ENCODE measurements around the gene RNF19B.

DNA sequence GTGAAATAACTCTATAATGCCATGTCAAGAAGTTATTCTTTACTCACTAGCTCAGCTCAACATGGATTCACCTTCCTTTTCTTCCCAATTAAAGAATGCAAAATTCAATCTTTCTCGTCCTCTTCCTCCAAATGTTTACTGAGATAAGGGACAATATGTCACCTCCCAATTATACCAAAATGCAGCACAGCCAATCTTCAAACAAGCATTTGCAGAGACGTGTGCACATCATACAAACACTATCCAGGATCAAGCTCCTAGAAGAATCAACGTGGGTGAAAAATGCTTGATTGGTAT lies 7.3 kb downstream of the PTP4A2 start:
- PRO-cap, result no peak

- PRO-cap, result no peak
Measured at GRCh38 chr1:32013977-32014820, 531 bp downstream of the KHDRBS1 start.

DNA sequence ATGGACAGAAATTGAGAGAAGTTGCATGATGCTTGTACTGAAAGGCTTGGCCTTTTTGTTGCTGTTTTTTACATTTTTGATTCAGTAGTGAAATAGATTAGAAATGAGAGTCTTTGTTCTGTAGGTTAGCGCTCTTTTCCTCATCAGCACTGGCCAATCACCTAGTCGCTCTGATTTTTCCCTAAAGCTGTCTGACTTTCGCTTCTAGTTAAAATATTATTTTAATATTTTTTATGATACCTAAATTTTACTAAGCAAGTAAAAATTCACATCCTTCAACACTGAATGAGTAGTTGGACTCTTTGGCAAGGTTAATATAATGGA lies 1.4 kb downstream of the KHDRBS1 start:
- PRO-cap, result no peak

- PRO-cap, result no peak
Measured at GRCh38 chr1:32040536-32041253, 27.0 kb downstream of the KHDRBS1 start.

DNA sequence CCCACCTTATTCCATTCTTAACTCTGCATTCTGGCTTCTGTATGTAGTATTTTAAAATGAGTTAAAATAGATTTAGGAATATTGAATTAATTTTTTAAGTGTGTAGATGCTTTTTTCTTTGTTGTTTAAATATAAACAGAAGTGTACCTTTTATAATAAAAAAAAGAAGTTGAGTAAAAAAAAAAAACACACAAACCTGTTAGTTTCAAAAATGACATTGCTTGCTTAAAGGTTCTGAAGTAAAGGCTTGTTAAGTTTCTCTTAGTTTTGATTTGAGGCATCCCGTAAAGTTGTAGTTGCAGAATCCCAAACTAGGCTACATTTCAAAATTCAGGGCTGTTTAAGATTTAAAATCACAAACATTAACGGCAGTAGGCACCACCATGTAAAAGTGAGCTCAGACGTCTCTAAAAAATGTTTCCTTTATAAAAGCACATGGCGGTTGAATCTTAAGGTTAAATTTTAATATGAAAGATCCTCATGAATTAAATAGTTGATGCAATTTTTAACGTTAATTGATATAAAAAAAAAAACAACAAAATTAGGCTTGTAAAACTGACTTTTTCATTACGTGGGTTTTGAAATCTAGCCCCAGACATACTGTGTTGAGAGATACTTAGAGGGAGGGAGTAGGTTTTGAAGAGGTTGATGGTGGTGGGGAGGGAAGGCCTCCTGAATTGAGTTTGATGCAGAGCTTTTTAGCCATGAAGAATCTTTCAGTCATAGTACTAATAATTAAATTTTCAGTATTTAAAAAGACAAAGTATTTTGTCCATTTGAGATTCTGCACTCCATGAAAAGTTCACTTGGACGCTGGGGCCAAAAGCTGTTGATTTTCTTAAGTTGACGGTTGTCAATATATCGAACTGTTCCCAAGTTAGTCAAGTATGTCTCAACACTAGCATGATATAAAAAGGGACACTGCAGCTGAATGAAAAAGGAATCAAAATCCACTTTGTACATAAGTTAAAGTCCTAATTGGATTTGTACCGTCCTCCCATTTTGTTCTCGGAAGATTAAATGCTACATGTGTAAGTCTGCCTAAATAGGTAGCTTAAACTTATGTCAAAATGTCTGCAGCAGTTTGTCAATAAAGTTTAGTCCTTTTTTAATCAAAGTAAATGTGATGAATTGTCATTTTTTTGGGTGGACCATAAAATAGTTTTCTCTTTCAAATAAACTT lies 29.5 kb downstream of the KHDRBS1 start:
- PRO-cap, result no peak

DNA sequence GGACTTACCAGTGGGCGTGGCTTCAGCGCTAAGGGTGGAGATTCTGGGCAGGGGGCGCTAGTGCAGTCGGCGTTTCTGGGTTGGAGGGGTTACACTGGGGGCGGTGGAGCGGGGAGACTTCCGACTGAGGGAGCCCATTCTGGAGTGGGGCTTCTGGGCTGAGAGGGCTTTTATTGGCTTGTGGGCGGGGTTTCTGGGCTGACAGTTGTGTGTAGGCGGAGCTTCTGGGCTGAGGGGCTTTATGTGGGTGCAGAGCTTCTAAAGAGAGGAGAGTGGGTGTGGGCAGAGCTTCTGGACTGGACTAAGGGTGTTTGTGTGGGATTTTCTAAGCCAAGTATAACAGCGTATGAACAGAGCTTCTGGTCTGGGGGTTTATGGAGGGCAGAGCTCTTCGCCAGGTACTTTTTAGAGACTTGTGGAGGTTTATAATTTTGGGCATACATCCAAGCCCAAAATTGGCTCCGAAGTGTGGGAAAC lies 628 bp downstream of the TMEM39B start:
- PRO-cap, result bidirectional peak, plus-strand start at position 270 of the sequence, minus-strand start at position 129 of the sequence

DNA sequence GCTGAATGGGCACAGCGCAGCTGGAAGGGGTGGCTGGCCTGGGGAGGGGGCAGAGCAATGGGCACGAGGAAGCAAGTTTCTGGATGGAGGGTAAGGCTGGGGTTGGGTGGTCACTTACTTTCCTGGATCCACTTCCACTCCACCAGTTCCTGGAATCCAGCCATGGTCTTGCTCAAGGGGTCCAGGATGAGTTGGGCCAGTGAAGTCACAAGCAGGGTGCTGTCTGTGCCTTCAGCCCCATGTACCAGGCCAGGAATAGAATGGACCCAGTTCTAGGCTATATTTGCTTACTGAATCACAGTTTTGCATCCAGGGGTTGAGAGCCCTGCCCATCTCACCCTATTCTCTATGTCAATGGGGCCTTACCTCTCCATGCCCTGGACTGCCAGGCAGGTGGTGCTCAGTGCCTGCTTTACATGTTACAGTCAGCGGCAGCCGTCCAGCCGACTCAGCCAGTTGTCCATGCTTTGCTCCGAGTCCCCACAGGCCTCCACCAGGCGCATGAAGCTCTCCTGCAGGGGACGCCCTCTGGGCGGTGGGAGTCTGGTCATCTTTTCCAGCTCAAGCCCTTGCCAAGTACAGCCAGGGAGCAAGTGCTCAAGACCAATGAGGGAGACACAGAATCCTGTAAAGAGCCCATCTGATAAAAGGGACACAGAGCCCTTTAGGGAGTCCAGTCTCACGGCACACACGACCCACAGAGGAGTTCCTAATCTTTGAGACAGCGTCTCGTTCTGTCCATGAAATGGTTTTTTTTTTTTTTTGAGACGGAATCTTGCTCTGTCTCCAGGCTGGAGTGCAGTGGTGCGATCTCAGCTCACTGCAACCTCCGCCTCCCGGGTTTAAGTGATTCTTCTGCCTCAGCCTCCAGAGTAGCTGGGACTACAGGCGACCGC lies 12.2 kb upstream of the FAM167B start:
- PRO-cap, result no peak

- PRO-cap, result no peak
Measured at GRCh38 chr1:32257067-32257310, 5.9 kb downstream of the LCK start.

DNA sequence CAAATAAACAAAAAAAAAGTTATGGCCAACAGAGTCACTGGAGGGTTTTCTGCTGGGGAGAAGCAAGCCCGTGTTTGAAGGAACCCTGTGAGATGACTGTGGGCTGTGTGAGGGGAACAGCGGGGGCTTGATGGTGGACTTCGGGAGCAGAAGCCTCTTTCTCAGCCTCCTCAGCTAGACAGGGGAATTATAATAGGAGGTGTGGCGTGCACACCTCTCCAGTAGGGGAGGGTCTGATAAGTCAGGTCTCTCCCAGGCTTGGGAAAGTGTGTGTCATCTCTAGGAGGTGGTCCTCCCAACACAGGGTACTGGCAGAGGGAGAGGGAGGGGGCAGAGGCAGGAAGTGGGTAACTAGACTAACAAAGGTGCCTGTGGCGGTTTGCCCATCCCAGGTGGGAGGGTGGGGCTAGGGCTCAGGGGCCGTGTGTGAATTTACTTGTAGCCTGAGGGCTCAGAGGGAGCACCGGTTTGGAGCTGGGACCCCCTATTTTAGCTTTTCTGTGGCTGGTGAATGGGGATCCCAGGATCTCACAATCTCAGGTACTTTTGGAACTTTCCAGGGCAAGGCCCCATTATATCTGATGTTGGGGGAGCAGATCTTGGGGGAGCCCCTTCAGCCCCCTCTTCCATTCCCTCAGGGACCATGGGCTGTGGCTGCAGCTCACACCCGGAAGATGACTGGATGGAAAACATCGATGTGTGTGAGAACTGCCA lies 18.0 kb upstream of the HDAC1 start:
- PRO-cap, result no peak

GRCh38 chr1:32361395-32361808 lies 883 bp downstream of the FAM229A start:
- PRO-cap, result no peak

- PRO-cap, result no peak
Measured at GRCh38 chr1:32676929-32677507, 25.6 kb downstream of the SYNC start.

DNA sequence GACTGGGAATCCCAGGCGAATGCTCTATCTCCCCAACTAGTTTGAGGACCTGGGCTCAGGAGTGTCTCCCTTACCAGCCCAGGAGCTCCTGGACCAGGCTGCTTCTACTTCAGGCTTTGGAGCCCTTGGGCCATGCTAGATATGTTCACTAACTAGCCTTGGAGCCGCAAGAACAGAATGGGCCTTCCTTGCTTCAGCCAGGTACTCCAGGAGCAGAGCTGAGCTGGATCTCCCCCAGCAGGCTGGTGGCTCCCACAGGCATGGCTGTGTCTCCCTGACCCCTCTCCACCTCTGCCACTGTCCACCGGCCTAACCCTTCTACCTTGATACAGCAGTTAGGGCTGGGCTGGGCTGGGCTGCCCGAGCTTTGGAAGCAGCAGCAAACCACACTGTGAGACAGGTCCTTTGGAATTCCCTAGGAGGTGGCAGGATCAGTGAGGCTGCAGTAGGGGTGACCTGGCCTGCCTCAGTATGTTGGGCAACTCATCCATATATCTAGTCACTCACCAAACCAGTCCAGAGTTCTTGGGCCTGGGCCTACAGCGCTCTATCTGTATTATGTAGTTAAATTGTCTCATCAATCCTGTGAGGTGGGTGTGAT lies 13.2 kb upstream of the SYNC start:
- PRO-cap, result no peak

GRCh38 chr1:32753906-32754905 lies 12.6 kb downstream of the KIAA1522 start:
- PRO-cap, result bidirectional peak, plus-strand start at chr1:32754020, minus-strand start at chr1:32753807

- PRO-cap, result no peak
Measured at GRCh38 chr1:32770214-32770740, 28.6 kb downstream of the KIAA1522 start.

DNA sequence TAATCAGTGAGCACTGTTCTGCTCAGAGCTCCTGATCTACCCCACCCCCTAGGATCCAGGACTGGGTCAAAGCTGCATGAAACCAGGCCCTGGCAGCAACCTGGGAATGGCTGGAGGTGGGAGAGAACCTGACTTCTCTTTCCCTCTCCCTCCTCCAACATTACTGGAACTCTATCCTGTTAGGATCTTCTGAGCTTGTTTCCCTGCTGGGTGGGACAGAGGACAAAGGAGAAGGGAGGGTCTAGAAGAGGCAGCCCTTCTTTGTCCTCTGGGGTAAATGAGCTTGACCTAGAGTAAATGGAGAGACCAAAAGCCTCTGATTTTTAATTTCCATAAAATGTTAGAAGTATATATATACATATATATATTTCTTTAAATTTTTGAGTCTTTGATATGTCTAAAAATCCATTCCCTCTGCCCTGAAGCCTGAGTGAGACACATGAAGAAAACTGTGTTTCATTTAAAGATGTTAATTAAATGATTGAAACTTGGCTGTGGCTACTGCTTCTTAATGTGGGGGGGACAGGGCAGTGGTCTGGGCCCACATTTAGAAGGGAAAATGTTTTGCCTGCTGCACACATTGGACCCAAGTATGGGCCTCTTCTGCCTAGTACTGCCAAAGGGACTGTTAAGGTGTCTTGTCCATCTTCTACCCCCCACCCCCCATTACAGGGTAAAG lies 33.0 kb downstream of the KIAA1522 start:
- PRO-cap, result no peak

- PRO-cap, result no peak
Measured at GRCh38 chr1:32818765-32819284, 1.4 kb downstream of the S100PBP start.

DNA sequence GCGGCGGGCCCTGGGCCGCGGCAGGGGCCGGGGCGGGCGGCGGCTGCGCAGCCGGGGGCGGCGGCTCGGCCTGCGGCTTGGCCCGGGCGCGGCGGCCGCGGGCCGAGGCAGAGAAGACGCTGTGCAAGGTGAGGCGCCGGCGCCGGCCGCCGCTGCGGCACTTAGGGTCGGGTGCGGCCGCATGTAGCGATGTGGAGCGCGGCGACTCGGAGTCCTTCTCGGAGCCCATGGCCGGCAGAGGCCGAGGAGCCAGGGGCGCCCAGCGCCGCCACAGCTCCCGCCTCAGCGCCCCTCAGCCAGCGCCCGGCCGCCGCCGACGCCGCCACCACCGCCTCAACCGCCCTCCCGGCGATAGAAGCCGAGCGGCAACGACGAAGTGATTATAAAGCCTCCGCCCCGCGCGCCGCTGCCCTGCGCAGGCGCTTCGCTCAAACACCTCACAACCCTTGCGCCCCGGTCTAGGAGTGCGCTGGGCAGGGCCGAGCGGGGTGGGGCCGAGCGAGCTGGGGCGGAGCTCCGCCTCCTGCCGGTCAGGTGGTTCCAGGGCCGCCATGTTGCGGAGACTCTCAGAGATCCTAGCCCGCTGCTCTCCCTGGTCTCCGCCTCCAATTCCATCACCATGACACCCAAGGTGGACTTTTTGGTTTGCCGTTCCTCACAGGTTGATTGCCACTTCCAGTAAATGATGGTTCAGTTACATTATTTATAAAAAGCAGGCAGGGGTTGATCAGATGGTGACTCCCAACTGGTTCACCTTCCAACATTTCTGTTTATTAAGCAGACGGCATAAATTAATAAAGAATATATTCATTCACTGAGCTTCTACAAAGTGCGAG lies at the start of gene RNF19B:
Gene RNF19B (minus strand): TSS at position 353 of the 836 bp plus-strand sequence.
- PRO-cap, result bidirectional peak, plus-strand start at position 554 of the sequence, minus-strand start at position 353 of the sequence

GRCh38 chr1:33001124-33002478 lies 35.1 kb downstream of the AK2 start:
- PRO-cap, result no peak

DNA sequence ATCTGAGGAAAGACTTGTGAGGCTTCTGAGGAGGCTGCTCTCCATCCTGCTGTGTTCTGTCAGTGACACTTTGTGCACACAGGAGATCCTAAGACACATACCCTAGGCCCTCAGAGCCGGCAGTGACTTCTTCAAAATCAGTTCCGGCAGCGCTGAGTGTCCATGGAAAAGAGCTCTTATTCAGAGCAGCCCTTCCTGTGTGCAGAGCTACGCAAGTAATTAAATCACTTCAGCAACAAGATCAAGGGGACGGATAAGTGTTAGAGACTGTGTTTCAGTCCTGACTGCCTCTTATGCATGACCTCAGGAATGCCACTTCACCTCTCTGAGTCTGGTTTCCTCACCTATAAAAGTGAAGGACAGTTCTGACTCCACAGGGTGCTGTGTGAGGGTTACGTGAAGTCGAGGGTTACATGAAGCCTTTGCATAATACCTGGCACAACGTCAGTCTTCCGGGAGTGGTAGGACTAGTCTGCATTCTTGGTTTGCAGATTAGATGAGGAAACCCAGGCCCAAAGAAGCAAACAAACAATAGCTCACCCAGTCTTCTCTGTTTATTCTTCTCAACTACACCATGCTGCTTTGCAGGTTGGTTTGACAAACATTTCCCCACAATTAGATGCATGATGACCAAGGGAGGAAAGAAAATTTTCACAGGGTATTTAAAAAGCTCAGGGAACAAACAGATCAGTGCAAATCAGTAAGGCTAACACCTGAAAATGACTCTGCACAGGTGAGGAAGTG lies 28.2 kb downstream of the AK2 start:
- PRO-cap, result no peak

DNA sequence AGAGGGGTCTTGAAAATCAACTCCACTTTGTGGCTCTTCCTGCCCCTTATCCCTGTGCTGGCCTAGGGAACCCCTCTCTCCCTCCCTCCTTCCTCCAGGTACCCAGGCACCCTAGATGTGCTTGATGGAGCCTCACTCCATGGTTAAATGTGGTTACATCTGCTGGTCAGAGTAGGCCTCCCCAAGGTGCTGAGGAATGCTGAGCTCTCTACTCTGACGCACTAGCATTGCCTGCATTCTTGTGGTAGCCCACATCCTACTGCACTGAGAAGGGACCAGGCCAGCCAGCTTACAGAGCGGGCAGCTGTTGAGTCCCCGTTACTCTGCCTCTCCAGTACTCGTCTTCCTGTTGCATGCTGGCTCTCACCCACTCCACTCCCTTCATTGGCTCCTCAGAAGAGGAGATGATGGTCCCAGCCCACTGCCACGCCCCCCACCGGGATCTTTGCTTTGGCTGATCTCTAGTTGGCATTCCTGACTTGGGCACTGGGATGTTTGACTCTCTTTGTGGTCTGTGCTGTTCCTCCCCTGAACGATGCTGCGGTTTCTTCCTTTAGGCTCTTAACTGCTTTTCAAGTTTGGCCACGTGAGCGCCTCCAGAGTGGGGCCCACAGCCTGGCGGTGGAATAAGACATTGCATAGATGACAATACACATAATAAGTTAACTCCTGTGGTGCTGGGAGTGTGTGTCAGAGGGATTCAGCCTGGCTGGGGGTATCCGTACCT lies 18.4 kb downstream of the AZIN2 start:
- PRO-cap, result no peak